ENCODE data around the genes CDKN1A, MTCH1 and TBC1D22B.

GRCh38 chr6:36611643-36612131 lies 17.5 kb downstream of the SRSF3 start:
- PRO-cap = no peak

DNA sequence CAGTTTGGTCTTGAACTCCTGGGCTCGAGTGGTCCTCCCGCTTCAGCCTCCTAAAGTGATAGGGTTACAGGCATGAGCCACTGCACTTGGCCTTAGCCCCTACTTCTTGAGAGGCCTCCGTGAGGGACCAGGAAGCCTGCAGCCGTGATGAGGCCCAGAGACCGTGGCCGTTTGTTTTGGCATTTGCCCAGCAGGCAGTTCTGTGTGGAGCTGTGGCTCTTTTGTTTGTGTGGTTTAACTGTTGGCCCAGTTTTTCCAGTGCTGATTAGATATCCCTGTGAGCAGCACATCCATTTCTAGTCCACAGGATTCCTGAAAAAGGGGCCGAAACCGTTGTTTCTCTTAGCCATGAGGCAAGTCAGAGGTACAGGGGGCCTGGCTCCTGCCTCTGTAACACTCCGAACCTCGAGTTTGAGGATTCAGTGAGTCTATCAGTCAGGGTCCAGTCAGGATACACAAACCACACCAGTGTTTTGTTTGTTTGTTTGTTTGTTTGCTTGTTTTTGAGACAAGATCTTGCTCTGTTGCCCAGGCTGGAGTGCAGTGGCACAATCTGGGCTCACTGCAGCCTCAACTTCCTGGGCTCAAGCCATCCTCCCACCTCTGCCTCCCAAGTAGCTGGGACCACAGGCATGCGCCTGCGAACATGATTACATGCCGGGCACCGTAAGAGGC lies 40.0 kb downstream of the SRSF3 start:
- PRO-cap = no peak

- PRO-cap = bidirectional peak, plus-strand start at chr6:36678714, minus-strand start at chr6:36678490; unidirectional peak, plus-strand start at chr6:36678931; bidirectional peak, plus-strand start at chr6:36679483, minus-strand start at chr6:36679304; bidirectional peak, plus-strand start at chr6:36679712, minus-strand start at chr6:36679550
Measured at GRCh38 chr6:36678649-36679652, at the start of gene CDKN1A. TSS of gene CDKN1A (plus strand) at chr6:36678714.

DNA sequence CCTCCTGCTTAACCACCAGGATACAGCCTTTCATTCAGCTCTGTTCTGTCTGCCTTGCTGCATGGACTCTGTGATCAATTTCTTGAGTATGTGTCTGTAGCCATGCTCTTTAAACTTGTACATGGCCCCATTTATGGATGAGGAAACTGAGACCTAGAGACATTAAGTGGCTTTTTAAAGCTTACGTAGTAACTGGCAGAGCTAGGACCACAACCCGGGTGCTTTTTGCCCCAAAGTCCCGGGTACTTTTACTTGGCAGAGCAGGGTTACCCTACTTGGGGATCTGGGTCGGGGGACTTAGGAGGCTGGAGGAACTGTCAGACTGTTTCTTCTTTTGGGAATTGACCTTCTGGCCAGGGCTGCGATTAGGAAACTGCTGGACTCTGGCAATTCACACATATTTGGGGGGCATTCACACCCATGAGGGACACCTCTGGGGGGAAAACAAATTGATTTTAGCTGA lies 4.9 kb downstream of the CDKN1A start:
- PRO-cap = no peak

- PRO-cap = no peak
Measured at GRCh38 chr6:36753142-36753557, 55.5 kb downstream of the RAB44 start.

DNA sequence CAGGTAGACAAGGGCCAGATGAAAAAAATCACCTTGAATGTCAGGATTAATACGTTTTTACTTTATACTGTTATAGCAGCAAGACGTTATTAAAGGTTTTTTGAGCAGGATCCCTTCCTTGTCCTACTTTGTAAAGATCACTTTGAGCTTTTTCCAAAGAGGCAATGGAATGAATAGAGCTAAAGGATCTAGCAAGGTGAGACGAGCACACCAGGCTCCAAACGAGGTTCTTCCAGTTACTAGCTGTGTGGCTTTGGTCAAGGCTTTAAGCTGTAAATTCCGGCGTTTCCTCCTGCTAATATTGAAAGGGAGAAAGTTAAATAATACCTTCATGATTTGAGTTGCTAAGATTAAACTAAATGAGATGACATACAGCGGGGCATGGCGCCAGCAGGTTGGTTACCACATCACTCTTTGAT lies 762 bp downstream of the PPIL1 start:
- PRO-cap = no peak

DNA sequence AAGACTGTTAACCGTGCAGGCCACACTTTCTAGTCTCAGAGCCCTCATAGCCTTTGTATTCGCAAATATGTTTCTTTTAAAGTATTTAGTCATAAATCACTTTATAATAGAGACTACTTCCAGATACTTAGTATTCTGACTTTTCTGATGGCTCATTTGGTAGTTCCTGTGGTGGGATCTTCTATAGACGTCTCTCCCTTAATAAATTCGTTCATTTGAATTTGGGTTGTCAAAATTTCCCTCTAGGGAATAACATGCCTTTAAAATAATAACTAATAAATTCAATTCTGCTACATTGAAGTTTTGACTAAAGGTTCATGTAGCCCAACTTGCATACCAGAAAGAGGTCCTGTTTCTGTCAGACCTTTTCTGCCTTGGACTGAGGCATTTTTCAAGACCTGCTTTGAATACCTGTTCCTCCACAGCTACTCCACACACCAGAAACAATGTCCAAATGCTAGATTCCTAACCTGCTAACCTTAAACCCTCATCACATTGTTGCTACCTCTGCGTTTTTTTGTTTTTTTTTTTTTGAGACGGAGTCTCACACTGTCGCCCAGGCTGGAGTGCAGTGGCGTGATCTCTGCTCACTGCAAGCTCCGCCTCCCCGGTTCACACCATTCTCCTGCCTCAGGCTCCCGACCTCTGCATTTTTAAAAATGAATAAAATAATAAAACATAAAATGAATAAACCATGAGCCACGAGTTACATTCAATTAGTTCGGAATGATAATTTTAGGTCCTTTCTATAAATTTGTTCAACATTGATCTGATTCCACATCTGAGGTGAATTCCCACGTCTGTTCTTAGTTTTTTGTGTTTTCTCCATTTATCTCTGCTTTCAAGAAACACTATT lies 1.1 kb downstream of the C6orf89 start:
- PRO-cap = no peak

DNA sequence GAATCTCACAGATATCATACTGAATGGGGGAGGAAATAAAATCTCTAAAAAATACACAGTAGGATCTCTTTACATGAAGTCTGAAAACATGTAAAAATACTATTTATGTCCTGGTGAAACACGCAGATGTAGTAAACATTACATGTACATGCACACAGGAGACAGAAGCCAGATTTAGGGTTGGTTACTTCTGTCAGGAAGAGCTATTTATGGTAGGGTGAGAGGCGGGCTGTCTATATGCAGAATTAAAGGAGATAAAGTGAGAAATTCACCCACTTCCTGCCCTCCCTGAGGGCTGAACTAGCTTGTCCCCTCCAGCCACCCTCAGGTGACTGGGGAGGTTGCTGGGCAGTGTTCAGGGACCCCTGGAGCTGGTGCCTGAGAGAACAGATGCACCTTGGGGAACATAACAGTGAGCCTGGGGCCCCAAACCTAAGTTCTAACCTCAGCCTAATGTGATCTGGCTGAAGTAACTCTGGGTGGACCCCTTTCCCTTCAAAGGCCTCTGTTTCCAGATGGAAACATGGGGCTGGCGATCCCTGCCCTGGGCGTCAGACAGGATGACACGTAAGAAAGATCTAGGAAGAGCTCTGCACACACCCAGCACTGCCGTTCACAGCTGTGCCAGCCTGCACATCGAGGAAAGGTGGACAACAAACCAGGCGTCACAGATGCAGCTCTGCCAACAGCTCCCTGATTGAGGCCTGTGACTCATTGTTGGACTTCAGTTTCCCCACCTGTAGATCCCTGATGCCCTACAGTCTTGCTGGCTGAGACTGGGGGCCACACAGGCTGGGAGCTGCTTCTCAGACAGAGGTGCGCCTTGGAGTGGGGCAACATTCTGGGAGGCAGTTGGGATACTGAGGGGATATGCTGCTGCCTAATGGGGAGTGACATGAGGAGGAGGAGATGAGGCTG lies 1.3 kb downstream of the PI16 start:
- PRO-cap = no peak

DNA sequence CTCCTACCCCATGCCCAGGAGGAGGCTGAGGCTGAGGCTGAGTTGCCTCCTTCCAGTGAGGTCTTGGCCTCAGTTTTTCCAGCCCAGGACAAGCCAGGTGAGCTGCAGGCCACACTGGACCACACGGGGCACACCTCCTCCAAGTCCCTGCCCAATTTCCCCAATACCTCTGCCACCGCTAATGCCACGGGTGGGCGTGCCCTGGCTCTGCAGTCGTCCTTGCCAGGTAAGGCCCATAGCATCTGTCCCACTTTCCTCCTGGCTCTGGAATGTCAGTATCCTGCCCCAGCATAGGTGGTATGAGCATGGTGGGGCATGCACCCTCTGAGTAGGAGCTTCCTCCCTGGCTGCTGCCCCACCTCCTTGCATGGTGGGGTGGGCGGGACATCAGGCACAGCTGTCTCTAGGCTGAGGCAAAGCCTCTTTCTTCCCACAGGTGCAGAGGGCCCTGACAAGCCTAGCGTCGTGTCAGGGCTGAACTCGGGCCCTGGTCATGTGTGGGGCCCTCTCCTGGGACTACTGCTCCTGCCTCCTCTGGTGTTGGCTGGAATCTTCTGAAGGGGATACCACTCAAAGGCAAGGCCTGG lies 8.9 kb downstream of the PI16 start:
- PRO-cap = no peak

DNA sequence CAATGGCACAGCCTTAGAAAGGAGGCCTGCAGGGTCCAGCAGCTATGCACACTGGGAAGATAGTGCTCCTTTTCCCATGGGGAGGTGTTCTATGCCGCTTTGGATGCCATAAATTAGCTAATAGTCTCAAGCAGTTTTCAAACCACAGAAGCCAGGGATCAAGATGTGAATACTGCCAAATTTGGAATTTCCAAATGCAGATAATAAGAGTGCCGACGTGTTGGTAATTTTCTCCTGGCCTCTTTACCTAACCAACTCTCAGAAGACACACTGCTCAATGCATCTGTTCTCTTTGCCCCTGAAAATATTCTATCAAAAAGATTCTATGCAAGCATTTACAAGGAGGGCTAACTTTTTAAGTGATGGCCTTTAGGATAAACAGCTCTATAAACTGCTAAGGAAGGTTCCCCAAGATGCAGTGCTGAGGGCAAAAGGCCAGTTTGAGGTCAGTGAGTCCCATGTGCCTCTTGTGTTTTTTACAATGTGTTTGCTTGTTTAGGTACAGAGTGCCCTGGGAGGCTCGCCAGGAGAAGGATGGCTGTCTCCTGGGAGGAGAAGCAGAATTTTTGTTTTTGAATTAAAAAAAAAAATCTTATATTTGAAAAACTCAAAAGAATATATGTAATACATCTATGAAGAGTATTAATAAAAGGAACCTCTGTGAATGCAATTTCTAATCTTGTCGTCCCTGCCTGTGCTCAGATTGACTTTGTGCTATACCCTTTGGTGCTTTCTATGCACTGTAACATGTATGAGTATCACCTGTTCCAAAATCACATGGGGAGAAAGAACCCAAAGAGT lies 12.9 kb downstream of the MTCH1 start:
- PRO-cap = no peak

DNA sequence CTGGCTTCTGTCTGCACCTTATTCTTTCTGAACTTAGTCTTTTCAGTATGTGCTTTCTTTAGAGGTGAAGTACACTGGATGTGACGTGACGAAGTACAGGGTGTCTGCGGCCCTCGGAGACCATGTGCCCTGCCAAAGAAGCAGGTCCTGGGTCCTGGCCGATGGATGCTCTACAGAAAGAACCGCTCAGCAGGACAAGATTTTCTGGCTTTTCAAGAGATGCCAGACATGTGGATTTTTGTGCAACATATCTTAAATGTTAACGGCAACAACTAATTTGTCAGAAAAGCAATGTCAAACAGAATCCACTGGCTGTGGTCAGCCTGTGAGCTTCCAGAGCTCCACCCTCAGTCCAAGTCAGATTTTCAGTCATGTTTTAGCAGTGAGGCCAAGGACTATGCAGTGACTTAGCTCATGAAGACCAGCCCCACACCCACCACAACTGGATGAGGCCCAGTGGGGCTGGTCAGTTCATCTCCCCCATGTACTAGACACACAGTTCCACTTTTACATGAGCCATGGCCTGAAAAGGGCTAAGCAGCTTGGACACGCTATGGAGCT lies 11.0 kb downstream of the MTCH1 start:
- PRO-cap = no peak

DNA sequence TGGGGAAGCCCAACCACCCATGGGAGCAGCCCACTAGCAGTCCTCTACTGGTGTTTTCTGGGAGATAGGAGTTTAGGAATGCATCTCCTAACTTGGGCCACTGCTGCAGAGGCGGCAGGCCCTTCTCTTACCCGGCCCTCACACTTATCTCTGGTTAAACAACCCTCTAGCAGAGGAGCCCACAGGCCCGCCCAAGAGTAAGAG lies 10.2 kb downstream of the MTCH1 start:
- PRO-cap = no peak

DNA sequence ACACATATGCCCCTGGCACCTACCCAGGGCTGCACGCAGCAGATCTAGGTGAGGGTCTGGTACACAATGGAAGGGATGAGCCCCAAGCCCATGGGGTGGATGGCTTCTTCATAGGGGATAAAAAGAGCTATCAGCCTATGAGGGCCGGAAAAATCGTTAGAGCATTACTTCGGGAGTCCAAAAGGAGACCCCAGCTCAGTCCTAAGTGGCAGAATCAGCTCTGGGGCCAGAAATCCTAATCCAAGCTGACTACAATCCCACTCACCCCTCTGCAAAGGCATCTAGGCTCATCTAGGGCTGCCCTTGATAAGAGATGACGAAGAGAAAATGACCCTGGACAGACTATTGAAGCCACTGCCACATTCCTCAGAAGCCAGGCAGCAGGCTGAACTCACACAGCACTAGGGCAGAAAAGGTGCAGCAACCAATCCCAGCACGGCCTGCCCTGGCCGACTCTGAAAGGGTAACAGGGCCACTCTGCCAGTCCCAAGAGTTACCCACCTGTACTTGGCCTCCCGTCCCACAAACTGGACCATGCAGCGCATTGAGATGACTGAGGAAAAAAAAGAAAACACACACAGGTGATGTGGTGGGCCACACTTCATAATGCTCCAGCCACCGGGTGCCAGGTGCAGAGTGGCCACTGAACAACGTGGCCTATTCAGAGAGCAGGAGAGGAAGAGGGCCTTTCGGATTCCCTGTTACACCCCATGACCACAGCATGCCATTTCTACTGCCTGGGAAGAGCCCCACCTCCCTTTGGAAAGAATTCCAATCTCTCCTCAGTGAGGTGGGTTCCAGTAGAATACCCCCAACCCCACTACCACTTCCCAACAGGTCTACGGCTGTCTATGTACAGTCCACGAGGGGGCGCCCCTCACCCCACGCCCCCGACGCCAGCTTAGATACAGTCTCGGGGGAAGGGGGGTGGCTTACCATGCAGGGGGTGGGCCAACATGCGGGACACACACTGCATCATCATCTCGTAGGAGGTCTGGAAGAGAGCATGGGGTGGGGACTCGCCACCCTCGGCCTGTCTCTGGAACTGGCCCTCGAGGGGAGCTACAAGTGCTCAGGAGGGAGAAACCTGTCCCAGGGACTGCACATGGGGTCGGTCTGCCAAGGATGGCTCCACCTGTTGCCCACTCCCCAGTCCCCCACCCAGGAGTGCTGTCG lies 8.9 kb downstream of the MTCH1 start:
- PRO-cap = no peak

DNA sequence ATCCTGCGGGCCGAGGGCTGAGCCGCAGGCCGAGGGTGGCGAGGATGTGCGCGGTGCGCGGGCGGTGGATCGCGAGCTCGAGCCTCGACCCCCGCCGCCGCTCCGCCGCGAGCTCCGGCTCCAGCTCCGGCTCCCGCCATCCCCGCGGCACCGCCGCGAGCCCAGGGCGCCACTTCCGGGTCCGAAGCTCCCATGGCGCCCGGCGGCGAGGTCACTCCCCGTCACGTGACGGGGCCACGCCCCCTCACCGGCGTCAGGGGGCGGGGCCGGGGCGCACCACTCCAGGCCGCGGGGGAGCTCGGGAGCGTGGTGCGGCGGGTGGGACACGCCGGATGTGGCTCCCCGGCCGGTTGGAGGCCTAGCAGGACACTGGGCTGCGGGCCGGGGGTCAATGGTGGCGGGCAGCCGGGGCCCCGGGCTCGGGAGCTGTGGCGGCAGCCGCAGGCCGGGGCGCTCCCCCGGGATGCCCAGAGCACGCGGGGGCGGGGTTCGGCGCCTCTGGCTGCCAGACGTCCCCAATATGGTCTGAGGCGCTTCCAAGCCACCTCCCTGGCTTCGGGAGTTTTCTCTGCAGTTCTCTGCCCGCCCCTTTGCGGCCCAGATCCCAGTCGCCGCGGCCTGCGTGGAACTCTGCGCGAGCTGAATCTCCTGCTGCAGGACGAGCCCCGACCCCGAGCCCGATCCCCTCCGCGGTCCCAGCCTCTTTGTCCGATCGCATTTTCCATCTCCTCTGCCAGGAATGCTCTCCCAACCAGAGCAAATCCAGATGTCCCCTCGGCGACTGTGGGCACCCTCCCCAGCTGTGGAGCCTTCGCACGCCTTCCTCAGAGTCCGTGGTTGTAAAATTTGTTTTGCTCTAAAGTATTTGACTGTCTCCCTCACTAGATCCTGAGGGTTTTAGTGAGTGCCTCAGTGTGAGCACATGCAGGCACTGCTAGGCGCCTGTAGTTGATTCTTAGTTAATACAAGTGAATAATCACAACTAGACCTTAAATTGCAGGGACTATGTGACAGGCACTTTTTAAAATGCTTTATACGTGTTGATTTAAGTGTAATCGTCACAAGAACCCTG lies at the start of gene MTCH1:
TSS of gene MTCH1 (minus strand) at position 217 of the 1,072 bp plus-strand sequence.
- PRO-cap = bidirectional peak, plus-strand start at position 307 of the sequence, minus-strand start at position 168 of the sequence; bidirectional peak, plus-strand start at position 607 of the sequence, minus-strand start at position 527 of the sequence

GRCh38 chr6:37061097-37061857 lies 55.8 kb downstream of the FGD2 start:
- PRO-cap = no peak

GRCh38 chr6:37109697-37110598 lies 60.0 kb upstream of the PIM1 start:
- PRO-cap = no peak

- PRO-cap = no peak
Measured at GRCh38 chr6:37170663-37171093, 726 bp downstream of the PIM1 start.

DNA sequence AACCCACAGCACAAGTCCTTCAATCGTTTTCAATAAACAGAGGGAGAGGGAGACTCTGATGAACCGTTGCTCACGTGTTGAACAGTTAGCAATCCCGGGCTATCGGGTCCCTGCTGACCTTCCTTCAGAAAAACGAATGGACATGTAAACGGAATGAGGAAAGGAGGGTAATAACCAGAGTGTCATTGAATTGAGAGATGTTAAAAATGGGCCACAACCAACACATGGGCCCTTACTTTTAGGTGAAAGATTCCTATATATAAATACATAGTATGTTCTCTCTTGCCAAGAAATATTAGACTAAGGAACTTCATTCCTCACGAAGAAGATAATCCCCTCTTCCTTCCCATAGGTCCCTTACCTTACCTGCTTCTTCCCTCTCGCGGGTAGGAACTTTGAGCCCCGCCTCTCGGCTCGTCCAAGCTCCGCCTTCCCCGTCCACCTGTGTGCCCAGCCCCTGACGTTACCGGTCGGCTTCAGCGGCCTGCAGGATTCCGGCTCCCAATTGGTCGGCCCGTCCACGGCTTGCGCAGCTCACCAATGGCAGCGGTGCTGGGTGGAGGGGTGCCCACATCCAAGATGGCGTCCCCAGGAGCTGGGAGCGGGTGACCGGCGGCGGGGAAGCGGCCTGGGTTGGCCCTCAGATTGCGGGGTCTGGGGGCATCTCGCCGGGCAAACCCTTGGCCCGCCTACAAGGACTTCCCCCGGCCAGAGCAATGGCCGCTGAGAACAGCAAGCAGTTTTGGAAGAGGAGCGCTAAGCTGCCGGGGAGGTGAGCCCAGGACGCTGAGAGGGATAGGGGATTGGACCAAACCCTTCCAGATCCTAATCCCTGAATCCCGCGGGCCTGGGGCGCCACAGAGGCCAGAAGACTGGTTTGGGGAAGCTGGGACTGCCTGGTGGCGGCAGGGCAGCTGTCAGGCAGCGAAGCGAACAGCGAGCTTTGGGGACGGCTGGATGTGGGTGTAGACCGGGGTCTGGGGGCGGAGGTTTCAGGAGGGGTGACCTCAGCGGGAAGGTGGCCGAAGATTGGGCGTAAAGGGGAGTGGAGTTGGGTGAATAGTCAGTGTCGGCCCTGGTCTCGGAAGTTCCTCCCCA lies at the start of gene TBC1D22B:
TSS of gene TBC1D22B (plus strand) at position 571 of the 1,098 bp plus-strand sequence.
- PRO-cap = bidirectional peak, plus-strand start at position 577 of the sequence, minus-strand start at position 436 of the sequence; bidirectional peak, plus-strand start at position 1,066 of the sequence, minus-strand start at position 965 of the sequence

- PRO-cap = no peak
Measured at GRCh38 chr6:37283882-37284189, 25.9 kb upstream of the TMEM217 start.

DNA sequence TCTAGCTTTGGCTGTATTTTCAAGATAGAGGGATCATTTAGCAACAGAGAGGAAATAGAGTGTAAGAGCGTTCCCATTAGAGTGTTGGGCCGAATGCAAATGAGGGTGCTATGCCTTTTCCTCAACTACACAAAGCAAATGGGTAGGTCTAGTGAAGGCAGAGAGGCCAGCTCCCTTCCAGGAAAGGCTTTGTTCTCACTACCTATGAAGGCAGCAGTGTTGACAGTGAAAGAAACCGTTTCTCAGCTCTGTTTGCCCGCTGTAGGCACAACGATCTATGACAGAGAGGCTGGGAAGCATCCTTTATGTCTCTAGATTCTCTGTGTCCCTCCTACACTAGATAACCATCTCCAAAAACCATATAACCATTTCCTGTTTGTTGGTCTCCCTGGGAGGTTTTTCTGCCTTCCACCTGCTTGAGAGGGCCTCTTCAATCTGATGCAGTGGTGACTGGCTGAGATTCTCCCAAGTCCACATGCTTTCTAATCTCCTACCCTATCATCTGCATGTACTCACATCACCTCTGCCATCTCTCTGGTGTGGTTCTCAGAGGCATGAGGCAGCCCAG lies 31.9 kb upstream of the TMEM217 start:
- PRO-cap = no peak